Esophagus muscularis mucosa (tissue), 4 donors: ENCODE data around the gene SPINK9.

DNA sequence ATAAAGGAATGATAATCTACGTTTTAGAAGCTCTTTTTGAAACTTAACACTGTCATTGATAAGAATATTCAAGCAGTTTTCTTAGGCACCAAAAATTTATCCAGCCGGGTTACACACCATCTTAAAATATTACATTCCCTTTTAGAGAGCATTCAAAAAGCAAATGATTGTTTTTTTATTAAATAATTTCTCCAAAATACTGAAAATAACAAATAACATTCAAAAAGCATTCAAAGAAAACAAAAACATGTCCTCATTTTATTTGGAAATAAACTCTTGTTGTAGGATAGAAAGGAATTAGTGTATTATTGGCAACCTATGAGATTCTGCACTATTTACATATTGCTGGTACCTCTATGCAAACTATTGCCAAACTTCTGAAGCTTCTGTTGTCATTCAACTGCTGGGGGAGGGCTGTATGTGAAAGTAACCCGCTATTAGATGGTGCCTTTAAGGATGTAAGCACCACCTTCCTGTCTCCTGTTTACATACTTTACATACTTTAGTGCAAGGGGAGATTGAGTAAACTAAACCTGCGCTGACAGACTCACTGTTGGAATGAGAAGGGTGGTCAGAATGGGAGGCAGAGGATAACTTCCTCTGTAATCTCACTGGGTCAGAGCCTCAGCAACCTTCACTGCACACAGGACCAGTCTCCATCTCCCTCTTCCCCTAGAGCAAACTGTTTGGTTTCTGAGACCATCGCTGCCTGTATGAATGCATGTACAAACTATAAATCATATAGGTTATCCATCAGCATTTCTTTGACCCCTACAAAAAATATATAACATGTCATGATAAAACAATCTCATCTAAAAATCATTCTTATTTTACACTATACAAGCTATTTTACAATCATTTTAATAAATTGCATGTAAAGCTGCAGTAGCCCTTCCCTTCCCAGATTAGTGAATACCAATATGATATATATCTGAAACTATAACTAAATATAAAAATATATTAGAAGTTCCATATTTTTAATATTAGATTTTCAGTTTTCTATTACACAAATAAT is 123.8 kb downstream of the NR3C1 start:
- PRO-cap, result no peak
- RAMPAGE, long total RNA, 4 experiments, result no peak in any of the 4 experiments

GRCh38 chr5:143353905-143354605 is 49.4 kb downstream of the NR3C1 start:
- PRO-cap, result no peak
- RAMPAGE, long total RNA, 4 experiments, result no peak in any of the 4 experiments

DNA sequence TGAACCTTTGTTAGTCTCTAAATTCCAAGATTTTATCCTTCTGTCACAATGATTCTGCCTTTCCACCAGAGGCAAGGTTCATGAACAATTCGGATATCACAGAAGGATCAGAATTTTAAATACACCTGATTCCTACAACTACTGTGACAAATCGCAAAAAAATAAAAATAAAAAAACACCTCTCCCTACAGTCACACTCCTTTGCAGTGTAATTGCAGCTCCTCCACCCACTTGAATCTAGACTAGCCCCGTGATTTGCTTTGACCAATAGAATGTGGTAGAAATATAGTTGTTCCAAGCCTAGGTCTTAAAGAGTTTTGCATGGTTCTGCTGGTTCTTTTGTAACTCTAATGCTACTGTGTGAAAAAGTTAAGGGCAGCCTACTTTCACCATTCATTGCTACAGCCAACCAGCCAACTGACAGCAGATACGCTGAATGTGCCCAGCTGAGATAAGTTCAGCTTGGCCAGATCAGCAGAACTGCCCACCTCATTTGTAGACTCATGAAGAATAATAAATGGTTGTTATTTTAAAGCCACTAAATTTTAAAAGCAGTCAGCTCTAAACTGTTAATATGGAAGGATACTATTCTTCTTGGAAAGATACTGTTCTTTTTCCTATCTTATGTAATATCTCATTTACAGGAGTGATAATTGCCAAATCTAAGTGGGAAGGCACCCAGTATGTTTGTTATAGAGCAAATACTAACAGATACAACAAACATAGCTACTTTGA is 23.9 kb downstream of the NR3C1 start:
- PRO-cap, result no peak
- RAMPAGE, long total RNA, 4 experiments, result no peak in any of the 4 experiments

DNA sequence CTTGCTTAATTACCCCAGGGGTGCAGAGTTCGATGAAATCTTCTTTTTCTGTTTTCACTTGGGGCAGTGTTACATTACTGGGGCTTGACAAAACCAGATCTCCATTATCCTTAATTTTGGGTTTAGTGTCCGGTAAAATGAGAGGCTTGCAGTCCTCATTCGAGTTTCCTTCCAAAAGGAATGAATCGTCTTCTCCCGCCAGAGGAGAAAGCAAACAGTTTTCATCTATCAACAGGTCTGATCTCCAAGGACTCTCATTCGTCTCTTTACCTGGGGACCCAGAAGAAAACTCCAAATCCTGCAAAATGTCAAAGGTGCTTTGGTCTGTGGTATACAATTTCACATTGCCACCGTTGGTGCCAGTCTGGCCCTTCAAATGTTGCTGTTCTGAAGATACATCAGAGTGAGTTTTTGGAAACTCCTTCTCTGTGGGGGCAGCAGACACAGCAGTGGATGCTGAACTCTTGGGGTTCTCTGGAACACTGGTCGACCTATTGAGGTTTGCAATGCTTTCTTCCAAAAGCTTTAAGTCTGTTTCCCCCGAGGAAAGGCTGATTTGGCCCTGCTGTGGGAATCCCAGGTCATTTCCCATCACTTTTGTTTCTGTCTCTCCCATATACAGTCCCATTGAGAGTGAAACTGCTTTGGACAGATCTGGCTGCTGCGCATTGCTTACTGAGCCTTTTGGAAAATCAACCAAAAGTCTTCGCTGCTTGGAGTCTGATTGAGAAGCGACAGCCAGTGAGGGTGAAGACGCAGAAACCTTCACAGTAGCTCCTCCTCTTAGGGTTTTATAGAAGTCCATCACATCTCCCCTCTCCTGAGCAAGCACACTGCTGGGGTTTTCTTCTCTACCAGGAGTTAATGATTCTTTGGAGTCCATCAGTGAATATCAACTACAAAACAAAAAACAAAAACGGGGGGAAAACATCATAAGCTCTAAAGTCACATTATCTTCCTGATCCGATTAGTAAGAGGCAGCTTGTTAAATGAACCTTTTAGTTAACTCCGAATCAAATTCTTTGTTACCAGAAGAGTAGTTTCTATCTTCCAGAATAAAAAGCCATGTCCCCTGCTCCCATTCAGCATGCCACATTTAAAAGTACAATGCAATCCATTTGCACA is 3.2 kb downstream of the NR3C1 start:
- PRO-cap, result bidirectional peak, plus-strand start at position 727 of the sequence, minus-strand start at position 694 of the sequence
- RAMPAGE, long total RNA, 4 experiments, result no peak in any of the 4 experiments

DNA sequence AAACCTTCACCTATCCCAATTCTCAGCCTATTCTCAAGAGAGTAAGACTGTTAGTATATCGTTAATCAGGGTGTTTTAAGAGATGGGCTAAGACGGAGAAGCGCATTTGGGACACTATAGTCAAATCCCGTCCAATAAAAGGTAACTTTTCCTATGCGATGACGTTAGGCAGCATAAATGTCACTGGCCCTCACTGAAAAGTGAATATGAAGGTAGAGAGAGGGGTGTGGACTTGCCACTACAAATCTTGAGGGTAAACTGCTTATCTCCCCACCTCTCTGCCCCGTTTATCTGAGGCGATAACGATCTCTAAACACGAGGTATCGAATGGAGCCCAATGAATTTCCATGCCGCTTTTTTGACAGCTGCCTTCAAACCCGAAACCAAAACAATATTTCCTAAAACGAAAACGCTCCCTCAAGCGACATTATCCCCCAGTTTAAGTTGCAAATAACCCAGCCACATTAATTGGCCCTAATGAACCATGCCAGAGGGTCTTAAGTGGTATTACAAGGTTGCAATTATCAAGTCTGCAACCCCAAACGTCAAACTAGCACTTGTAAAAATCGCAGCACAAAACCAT is 1.5 kb downstream of the NR3C1 start:
- PRO-cap, result no peak
- RAMPAGE, long total RNA, 4 experiments, result no peak in any of the 4 experiments

- PRO-cap, result no peak
- RAMPAGE, long total RNA, 4 experiments, result no peak in any of the 4 experiments
These were observed 31.7 kb upstream of the NR3C1 start for GRCh38 chr5:143435114-143435655.

DNA sequence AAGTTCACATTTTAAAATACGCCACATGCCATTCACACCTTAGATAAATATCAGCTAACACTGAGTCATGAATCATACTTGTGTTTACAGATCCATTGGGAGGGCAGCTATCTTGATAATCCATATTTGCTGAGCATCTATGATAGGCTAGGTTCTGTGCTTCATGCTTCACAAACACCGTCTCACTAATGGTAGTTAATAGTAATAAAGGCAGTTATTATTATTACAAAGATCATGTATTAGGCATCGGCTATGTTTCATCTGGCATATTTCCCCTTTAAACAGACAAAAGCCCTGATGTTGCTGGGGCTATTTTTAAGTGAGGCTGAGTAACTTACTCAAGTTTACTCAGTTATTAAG is 152.2 kb upstream of the HMHB1 start:
- PRO-cap, result no peak
- RAMPAGE, long total RNA, 4 experiments, result no peak in any of the 4 experiments

DNA sequence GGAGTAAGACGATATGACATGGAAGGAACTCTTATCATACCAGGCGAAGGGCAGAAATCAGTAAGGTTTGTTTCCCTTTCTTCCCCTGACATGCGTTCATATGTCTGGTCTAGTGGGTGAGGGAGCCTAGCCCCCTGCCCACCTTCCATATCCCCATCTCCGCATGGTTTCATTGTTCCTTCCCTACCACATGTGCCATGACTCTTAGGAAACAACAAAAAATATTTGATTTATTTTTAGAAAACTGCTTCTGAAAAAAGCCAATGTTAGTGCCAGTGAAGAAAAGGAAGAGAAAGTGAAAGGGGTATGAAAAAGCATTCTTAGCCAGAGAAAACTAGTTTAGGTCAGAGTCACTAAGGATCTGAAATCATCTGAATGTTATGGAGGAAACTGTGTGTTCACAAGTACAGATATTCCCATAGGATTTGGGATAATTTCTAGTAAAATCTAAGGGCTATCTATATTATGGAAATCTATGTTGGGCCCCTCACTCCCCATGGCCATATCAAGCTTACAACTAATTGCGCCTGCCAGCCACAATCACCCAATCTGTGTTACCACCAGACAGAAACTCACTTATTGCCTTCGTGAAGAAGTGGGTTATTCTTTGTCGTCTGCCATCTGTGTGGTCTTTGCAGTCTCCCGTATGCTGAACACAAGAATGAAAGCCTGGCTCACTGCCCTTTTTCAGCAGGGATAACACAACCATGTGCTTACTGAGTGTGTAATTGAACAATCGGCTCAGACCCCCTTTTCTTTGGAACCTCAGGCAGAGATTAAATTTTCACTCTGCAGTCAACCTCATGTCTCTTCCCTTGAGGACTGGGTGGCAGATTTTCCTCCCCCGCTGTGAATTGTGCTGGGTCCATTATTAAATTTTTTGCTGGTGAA is 19.8 kb upstream of the HMHB1 start:
- PRO-cap, result no peak
- RAMPAGE, long total RNA, 4 experiments, result no peak in any of the 4 experiments

- PRO-cap, result no peak
- RAMPAGE, long total RNA, 4 experiments, result no peak in any of the 4 experiments
These were observed 334.5 kb downstream of the PRELID2 start for GRCh38 chr5:145500646-145501056.

DNA sequence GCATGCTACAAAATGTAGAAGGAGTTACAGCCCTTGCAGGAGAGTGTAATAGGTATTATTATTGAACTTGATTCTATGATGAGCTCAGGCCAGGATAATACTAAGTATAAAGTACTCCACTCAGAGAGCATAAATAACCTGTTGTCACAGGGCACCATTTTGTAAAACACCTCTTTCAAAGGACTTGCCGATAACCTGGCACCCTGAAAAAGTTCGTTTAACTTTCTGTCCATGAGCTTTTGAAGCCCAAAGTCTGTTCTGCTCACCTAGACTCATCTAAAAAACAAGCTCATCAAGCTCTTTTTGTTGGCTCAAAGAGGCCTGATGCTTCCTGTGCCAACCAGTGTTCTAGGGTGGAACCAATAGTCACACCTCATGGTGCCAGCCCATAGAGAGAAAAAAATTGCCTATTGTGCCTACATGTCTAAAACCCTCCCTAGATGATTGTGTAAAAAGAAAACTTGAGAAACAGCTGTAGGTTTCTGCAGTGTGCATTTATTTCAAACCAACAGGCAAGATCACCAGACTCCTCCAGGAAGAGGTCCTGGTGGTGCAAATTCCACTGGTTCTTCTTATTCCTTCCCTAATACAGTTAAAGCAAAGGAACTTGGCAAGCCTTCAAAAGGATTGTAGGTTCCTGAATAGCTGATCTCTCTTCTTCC is 4.7 kb downstream of the SH3RF2 start:
- PRO-cap, result no peak
- RAMPAGE, long total RNA, 4 experiments, result no peak in any of the 4 experiments

GRCh38 chr5:145944224-145944820 is 7.9 kb downstream of the SH3RF2 start:
- PRO-cap, result no peak
- RAMPAGE, long total RNA, 4 experiments, result no peak in any of the 4 experiments

- PRO-cap, result no peak
- RAMPAGE, long total RNA, 4 experiments, result no peak in any of the 4 experiments
These were observed 29.4 kb downstream of the SH3RF2 start for GRCh38 chr5:145965577-145966335.

DNA sequence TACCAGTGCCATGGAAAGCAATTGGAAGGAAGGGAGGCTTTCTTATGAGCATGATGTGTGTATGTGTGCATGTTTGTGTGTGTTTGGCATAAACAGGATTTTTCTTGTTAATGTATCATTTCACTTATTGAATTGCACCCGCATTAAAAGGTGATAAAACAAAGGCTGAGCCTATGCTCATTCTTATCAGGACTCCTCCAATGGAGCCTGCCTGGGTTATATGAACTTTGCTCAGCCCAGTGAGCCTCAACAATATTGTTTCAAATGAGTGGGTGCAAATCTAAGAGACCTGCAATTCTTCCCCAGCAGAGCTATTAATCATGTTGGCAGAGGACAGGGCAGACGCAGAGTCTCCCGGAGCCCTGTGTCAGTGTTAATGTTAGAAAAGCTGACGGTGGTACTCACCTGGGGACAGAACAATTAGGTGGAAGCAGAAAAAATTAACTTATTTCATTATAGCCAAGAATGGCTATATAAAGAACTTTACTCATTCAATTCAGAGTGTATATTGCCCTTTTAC is 71.6 kb downstream of the SH3RF2 start:
- PRO-cap, result no peak
- RAMPAGE, long total RNA, 4 experiments, result no peak in any of the 4 experiments

DNA sequence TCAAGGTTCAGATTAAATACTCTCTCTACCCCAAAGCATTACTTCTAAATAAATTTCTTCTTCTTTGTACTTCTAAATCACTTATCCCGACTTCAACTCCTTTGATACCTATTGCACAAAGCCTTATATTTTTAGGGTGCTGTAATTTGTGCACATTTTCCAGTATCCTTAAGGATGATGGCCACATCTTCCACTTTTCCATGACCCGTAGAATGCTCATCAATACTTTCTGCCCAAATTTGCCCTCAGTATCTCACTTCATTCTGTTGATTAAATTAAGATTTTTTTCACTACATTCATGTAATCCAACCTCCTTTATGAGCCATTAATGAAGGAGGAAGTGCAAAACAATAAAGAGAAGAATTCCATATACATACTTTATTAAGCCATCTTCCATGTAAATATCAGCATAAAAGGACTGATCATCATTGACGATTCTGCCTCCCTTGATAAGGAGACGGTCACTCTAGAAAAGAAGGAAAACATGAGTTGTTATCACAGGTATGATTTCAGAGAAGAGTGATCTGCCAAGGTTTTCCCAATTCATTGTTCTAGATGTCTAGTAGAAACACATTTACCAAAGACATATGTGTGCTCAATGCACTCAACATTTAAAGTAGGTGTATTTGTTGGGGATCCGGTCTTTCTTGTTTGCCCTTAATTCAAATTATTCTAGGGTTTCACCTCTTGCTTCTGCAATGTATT is 85.2 kb downstream of the DPYSL3 start:
- PRO-cap, result no peak
- RAMPAGE, long total RNA, 4 experiments, result no peak in any of the 4 experiments

GRCh38 chr5:147503836-147504404 is 5.9 kb downstream of the DPYSL3 start:
- PRO-cap, result no peak
- RAMPAGE, long total RNA, 4 experiments, result no peak in any of the 4 experiments

DNA sequence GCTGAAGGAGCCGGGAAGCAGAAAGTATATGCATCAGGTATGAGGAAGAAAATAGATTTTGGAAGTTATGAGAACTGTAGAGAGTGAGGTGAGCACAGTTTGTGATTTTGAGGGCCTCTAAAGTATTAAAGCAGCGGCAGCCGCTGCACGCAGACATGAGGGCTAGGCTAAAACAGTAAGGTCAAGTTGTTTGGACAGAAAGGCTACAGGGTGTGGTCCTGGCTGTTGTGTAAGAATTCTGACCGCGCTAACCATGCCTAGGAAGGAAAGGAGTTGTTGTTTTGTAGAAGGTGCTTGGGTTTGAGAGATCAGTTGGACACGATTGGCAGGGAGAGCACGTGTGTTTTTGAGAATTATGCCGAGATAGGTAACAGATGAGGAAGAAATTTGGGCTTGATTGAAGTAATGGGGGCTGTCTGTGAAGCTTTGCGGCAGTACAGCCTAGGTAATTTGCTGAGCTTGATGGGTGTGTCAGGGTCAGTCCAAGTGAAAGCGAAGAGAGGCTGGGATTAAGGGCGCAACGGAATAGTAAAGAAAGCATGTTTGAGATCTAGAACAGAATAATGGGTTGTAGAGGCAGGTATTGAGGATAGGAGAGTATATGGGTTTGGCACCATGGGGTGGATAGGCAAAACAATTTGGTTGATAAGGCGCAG is 7.5 kb upstream of the SCGB3A2 start:
- PRO-cap, result no peak
- RAMPAGE, long total RNA, 4 experiments, result no peak in any of the 4 experiments

GRCh38 chr5:147901394-147902082 is 4.8 kb downstream of the C5orf46 start:
- PRO-cap, result no peak
- RAMPAGE, long total RNA, 4 experiments, result no peak in any of the 4 experiments

DNA sequence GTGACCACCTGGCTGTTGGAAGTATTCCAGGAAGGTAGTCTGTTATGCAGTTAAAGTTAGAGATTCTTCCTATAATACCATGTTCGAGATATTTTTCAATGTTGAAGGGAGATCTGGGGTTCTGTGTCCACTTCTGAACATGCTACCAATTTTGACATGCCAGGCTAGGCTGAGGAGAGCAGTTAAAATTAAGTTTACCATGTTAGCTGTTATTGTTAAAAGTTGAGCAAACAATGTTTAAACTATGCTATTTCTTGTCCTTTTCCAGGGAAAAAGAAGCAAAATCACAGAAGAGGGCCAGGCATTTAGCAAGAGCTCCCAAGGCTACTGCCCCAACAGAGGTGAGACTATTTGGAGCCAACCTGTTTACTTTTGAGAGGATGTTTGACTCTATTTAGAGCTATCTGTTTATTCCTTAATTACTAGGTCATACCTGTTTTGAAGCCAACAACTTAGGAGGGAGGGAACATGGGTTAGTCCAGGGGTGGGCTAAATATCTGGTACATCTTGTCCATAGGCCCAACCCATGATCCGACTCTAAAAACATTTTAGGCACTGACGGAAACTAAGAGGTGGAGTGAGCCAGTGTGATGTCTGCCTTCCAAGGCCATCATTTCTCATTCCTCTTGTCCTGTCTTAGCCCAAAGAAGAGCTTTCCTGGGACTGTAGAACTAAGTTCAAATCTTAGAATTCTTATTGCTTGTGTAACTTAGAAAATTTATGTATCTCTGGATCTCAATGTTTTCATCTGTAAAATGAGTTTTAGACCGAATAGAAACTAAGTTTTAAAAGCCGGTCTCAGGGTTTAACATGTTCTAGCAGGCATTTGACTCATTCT is 8.3 kb downstream of the SPINK5 start:
- PRO-cap, result no peak
- RAMPAGE, long total RNA, 4 experiments, result no peak in any of the 4 experiments

- PRO-cap, result no peak
- RAMPAGE, long total RNA, 4 experiments, result no peak in any of the 4 experiments
These were observed at the start of gene SPINK9 for GRCh38 chr5:148335397-148335744. SPINK9 (plus strand) TSS chr5:148335559.

DNA sequence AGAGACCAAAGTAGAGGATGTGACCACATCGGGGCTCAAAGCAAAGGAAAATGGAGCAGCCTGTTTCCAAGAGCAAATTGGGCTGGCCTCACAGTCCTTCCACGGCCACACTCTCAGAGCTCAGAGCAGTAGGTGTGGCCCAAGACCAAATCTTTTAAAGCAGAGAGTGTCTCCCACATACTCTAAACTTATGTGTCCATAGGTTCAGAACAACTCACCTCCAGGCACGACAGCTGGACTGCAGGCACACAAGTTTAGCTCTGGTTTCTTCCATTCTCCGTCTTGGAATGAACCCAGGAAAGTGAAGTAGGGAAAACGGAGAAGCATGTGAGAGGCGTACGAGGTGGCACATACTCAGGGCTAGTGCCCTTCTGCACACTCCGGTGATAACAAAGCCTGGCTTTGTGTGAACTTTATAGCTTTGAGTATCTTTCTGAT is 11.0 kb upstream of the HTR4 start:
- PRO-cap, result no peak
- RAMPAGE, long total RNA, 4 experiments, result no peak in any of the 4 experiments